T-cell (primary cell): ENCODE measurements around a stretch of chr9.

GRCh38 chr9:93446704-93447152 is 4.8 kb upstream of the FAM120A start:
- PRO-cap, 7 experiments, result no peak in any of the 7 experiments

GRCh38 chr9:93465815-93466379 is 12.5 kb upstream of the FAM120AOS start:
- PRO-cap, 7 experiments, result no peak in any of the 7 experiments

GRCh38 chr9:93561001-93561309 is 15.4 kb upstream of the PHF2 start:
- PRO-cap, 7 experiments, result no peak in any of the 7 experiments

GRCh38 chr9:93586284-93587421 is 10.3 kb downstream of the PHF2 start:
- PRO-cap, 7 experiments, result no peak in any of the 7 experiments

- PRO-cap, 7 experiments, result no peak in any of the 7 experiments
Measured at GRCh38 chr9:93649543-93650115, 73.2 kb downstream of the PHF2 start.

- PRO-cap, 7 experiments, result no peak in any of the 7 experiments
Measured at GRCh38 chr9:93659907-93660800, 83.8 kb downstream of the PHF2 start.

DNA sequence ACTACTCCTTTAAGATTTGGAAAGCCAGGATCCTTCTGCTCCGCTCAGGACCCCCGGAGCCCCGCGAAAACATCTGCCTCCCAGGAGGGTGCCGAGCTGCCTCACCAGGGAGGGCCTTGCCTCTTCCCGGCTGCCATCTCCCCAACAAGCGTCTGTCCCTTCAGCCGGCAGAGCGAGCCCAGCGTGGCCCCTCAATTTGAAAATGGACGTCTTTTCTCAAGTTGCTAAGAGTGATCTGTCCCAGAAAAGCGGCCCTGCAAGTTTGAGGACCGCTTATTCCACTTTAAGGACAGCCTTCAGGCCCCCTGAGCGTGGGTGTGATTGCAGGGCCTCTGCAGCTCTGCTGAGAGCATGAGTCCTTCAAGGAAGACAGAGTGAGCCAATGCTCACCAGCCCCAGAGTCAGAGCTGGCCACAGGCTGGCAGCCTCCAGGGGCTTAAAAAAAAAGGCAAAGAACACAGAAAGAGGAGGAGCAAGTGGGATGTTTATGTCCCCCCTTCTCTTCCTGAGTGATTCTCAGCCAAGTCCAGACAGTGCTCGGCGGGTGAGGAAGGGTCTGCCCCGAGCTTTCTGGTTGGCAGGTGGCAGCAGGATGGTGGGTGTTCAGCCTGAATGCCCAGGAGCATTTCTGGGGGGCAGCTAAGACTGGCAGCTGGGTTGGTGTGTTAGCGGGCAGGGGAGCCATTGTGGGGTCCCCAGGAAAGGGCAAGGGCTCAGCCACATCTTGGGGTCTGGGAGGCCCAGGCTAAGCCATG is 101.5 kb downstream of the PHF2 start:
- PRO-cap, 7 experiments, result no peak in any of the 7 experiments

- PRO-cap, 7 experiments, result no peak in any of the 7 experiments
Measured at GRCh38 chr9:94031888-94032742, 52.1 kb upstream of the PTPDC1 start.

DNA sequence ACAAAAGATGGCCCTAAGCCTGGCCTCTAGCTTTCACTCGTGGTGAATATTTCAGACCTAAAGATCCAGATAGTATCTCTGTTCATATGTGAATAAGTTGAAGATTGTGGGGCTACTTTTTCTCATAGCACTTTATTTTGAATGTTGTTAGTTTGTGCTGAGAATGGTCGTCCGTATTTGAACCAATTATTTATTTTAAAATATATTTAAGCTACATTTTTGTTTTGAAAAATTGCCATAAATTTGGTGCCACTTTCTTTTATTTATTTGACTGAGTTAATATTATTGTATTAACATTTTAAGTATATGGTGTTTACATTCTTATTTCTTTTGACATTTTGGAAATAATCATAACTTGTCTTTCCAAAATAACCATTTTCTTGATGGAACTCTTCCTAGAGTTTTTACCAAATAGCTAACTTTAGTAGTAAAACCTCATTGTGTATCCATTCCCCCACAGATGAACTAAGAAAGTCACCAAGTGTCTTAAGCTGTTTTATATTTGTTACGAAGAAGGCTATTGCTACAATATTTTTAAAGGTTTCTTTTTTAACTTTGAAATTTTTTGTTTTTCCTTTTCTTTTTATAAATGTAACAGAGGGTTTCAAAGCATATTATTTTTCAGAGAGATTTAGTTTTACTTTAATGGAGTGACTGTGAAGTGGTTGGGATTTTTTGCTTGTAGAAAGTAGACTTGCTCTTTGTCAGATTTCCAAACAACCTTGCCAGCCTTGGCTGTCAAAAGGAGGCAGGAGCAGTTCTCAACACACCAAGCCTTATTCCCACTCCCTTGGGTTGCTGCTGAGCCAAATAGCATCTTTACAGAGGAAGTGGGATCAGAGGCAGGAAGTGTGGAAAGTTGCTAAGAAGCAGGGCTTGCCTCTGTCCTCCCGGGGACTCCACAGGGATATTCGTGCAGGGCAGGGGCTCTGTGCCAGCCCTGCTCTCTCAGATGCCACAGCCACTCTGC is 23.9 kb downstream of the PTPDC1 start:
- PRO-cap, 7 experiments, result no peak in any of the 7 experiments

DNA sequence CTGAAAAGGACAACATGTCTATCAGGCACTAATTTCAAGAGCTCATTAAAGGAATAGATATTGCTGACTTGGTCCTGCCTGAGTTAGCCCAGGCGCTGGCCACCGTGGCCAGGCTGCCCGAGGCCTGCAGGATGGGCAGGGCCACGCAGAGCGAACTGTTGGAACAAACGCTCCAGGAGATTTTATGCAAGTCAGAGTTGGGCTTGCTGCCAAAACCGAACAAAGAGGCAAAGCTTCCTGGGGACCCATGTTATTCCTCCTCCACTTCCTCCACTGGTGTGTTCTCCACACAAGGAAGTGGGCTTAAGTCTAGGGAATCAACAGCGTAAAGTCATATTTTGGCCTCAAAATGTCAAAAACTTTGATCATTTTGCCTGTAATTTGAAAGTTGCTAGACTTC is 72.7 kb downstream of the PTPDC1 start:
- PRO-cap, 7 experiments, result no peak in any of the 7 experiments

GRCh38 chr9:94169222-94170118 is 85.2 kb downstream of the PTPDC1 start:
- PRO-cap, 7 experiments, result no peak in any of the 7 experiments

DNA sequence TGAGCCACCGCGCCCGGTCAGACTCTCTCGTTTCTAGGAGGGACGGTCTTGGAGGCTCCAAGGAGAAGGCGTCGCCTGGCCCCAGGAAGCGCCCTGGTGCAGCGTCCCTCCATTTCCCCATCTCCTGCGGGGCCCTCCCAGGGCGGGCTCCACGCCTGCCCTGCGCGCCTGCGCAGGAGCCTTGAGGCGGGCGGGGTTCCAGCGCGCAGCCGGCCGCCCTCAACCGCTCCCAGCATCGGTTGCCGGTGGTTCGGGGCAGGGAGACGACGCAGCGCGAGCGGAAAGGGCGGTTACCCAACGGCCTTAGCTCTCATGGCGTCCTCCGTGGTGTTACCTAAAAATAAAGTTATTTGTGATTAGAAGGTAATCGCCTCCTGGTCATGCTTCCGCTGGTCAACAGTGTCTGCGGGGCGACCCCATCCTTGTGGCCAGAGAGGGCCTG is 3.9 kb upstream of the NUTM2F start:
- PRO-cap, 7 experiments, result no peak in any of the 7 experiments

DNA sequence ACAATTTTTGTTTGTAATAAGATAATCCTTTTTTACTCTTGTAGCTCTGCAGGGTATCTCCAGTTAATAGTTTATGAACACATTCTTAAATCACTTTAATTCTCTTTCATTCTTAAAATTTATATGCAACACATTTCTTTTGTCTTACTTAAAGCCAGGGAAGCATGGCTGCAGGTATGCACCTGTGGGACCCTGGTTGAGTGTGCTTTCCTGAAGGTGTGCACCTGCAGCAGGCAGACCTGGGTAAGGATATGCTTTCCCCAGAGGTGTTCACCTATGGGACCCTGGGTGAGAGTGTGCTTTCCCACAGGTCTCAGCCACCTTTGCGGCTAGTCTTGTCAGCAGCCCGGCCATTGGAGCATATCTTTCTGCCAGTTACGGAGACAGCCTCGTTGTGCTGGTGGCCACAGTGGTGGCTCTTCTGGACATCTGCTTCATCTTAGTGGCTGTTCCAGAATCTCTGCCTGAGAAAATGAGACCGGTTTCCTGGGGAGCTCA is 70.3 kb downstream of the MFSD14B start:
- PRO-cap, 7 experiments, result no peak in any of the 7 experiments

DNA sequence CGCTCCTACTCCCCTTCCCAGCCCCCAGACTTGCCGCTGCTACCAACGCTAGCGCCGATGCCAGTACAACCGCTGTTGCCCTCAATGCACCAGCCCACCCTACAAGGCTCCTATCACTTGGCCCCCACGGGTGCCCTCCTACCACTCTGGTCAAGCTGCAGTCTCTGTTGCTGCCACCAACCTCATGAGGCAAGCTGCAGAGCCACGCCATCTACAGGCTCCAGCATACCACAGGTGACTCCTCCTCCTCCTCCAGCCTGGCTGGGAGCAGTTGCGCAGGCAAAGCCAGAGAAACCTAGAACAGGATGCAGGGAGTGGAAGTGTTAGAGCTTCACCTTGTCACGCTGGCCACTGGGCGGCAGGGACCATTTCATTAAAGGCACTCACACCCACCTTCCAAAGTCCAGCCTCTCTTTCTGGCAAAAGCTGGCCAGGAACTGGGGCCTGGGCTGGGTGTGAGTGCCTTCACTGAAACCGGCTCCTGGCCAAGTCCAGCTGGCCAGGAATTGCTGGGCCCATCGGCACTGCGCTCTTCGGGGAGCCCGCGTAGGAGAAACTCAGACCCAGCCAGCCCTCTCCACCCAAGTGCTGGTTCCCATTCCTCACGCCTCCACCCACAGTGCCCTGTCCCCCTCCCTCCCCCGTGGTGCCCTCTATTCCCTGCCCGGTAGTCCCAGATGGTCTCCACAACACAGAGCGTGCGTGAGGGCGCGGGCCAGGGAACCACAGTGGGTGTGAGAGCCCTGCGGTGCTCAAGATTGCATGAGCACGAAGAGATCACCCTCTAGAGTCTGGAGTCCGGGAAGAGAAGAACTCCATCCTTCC is 40.4 kb downstream of the FBP2 start:
- PRO-cap, 7 experiments, result no peak in any of the 7 experiments

GRCh38 chr9:94827306-94828368 is 101.1 kb downstream of the AOPEP start:
- PRO-cap, 7 experiments, result no peak in any of the 7 experiments

GRCh38 chr9:94861663-94862453 is 135.4 kb downstream of the AOPEP start:
- PRO-cap, 7 experiments, result no peak in any of the 7 experiments

DNA sequence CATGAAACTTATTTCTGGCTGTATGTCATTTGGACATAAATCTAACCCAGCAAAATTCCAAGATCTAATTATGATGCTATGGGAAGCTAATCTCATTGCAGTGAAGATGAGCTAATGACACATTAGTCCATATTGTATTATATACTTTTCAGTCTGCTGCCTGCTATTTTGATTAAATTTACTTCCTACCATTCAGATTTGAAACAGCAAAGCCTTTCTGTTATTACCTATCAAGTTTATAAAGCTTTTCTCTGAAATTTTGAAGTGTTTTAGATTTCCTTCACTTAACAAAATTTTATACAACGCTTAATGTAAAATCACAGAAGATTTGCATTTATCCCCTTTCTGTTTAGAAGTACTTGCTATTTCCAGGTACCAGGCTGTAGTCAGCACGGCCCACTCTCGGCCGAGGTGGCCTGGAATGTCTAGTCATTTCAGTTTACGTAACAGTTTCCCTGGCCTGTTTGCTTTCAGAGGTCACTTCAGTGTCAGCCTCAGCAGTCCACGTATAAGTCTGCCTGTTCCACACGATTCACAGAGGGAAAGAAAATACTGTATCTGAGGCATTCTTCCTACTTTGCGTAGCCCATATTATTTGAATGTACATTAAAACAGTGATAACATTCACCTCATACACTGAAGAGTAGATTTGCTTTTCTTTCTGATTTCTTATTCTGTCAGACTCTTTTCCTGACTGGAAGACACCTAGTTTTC is 140.6 kb downstream of the AOPEP start:
- PRO-cap, 7 experiments, result no peak in any of the 7 experiments

DNA sequence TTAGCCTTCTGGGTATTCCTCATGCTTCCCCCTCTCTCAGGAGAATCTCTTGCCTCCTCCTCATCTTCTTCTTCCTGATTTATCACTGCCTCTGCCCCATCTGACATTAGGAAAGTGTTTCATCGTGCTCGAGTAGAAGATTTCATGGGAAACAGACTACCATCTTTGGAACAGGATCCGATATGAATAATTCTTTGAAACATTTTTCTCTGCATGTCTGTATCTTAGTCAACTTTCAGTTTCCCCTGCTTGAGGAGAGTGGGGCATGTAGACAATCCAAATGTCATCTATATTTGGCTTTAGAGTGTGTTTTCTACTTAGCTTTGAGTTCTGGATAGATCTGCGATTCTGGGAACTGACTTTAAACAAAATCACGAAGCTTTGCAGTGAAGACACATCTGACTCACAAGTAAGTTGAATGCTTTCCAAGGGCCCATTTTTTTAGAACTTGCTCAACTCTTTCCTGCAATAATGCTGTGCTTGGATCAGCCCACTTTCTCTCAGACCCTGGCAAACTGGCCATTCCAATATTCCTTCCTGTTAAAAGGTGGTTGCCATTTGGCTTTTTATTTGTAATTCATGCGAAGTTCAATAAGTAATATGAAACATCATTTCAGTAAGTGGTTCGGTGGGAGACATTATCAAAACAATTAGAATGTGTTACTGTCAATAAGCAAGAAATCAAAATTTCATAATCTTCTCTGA is 174.1 kb downstream of the AOPEP start:
- PRO-cap, 7 experiments, result no peak in any of the 7 experiments

GRCh38 chr9:94925569-94926466 is 199.3 kb downstream of the AOPEP start:
- PRO-cap, 7 experiments, result no peak in any of the 7 experiments

GRCh38 chr9:94952488-94953364 is 226.2 kb downstream of the AOPEP start:
- PRO-cap, 7 experiments, result no peak in any of the 7 experiments